ENCODE measurements around the gene MMP25.

- PRO-cap, 3 experiments: no peak in any of the 3 experiments
- RAMPAGE, long total RNA, 4 experiments: no peak in any of the 4 experiments
- RRBS: no CpG with 5 or more reads among the region's 8 CpGs
Observed at GRCh38 chr16:2981912-2982476, 1.7 kb upstream of the PKMYT1 start.

DNA sequence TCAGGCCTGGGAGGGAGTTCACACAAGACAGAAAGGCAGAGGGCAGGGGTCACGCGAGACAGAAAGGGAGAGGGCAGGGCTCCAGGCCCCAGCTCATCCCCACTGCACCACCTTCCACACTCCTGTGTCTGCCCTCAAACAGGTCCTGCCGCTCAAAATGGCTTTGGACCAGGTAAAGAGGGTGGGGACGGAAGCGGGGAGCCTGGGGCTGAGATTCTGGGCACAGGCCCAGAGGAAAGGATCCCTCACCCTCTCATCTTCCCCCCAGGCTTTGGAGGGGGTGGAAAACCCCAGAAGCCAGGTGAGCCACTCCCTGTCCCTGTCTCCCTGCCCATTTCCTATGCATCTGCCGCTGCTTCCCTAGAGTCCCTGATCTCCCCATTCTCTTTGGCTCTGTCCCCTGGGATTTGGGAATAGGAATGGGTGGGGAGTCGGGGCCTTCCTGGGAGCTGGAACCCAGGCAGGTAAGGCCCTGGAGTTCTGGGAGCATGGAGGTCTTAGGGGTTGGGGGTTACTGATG, 12.5 kb upstream of the PKMYT1 start:
- PRO-cap, 3 experiments: no peak in any of the 3 experiments
- RAMPAGE, long total RNA, 4 experiments: no peak in any of the 4 experiments
- RRBS: no CpG with 5 or more reads among the region's 7 CpGs

DNA sequence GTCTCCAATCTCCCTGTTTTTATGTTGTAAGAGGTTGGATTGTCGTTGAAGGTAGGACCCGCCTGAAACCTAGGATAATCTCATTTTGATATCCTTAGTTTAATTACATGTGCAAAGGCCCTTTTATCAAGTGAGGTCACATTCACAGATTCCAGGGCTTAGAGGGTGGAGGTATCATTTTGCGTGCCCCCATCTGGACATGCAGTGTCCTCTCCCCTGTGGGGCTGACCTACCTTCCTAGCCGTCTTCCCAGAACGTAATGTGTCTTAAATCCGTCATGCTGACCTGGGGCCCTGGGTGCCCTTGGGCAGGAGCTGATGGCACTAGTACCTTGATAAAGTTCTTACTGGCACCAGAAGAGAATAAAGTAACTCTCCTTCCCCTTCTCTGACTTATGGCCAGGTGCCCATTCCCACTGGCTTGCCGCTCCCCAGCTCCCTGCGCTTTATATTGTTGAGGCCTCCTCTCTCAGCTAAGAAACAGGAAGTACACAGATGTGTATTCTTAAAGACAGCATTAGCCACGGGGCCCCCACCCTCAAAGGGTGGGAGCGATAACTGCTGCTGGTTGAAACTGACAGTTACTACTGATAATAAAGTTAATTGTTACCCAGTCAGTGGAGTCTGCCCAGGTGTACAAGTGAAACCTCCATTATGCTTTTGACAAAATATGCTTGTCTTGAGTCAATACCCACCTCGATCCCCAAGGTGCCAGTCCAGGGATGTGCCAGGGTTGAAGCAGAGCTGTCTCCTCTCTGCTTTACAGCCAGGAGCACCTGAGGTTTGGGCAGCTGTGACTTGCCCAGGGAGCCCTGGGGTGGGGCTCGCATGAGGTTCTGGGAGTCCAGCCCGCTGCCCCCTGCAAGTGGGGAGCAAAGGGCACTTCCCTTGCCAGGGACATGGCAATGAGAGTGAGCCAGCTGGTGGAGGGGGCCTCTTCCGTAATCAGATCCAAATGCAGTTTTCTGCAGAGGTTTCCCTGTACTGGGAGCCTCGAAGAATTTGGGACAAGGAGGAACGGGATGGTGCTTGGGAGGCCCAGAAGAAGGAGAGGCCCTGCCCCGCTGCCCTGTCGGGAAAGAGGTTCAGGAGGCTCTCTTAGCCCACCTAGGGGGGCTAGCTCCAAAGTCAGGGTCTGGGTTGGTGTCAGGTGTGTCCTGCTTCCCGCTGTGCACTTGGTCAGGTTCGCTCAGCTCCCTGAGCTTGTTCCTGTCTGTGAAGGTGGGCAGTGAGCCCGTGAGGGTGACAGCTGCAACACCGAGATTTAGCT, 5.5 kb upstream of the CLDN9 start:
- PRO-cap, 3 experiments: no peak in any of the 3 experiments
- RAMPAGE, long total RNA, 4 experiments: no peak in any of the 4 experiments
- RRBS: no CpG with 5 or more reads among the region's 22 CpGs

DNA sequence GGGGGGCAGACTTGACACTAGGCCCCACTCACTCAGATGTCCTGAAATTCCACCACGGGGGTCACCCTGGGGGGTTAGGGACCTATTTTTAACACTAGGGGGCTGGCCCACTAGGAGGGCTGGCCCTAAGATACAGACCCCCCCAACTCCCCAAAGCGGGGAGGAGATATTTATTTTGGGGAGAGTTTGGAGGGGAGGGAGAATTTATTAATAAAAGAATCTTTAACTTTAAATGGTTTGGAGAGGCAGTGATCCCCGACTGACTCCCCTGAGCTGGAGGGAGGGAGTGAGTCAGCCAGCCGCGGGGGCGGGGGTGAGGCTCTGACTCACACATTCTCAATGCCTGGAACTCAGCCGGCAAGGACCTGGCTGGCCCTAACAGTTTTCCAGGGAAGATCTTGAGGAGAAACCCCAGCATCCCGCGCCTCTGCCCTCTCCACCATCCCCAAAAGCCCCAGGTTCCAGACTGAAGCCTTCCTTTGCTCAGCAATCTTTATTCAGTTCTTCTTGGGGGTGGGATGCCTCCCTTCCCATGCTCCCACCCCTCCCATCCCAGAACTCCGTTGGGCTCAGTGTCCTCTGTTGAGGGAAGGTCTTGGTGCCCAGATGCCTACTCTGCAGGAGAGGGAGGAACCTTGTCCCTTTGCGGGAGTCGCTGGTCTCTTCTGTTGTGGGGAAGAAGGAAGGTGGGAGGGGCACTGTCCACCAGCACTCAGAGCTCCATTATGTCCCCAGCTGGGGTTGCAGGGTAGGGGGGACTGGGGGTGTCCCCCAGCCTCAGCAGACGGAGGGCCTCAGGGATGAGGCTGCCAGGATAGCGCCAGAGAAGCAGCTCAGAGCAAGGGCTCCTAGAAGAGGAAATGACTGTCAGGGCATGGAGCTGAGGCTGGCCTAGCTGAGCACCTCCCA, 1.3 kb downstream of the HCFC1R1 start:
- PRO-cap, 3 experiments: peak in 3 of 3 experiments; most common plus-strand start position 381 of the sequence (in 3); most common minus-strand start position 288 of the sequence (in 2)
- RAMPAGE, long total RNA, 4 experiments: no peak in any of the 4 experiments
- RRBS: no CpG with 5 or more reads among the region's 14 CpGs

DNA sequence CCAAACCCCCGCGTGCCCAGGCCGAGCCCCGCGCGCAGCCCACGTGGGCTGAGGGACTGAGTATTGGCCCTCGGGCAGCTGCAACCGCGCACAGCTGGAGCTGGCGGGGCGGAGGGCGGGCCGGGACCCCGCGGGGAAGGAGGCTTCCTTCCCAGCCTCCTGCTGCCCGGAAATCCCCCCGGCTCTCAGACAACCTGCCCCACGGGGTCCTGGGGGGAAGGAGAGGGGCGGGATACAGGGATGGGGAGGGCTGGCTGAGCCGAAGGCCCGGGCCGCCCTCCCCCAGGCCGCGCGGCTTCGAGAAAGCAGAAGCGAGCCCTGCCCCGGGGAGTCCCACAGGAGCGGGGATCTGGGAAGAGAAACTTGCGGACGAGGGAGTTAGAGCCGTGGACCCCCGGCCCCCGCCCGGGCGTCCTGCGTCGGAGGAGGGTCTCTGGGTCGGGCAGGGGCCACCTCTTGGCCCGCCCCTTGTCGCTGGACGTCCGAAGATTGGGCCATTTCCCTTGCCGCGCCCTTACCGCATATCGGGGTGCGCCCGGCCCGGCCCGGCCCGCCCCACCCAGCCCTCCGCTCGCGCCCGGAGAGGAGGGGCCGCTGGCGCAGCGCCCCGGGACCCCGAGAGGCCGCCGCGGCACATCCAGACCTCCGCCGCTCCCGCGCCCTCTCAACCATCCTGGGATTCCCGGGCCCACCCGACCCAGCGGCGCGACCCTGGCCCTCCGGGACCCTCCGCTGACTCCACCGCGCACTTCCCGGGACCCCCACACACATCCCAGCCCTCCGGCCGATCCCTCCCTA, at the start of gene MMP25:
TSS of gene MMP25 (plus strand) at position 558 of the 798 bp plus-strand sequence.
- PRO-cap, 3 experiments: no peak in any of the 3 experiments
- RAMPAGE, long total RNA, 4 experiments: no peak in any of the 4 experiments
- RRBS: 3% methylated on average over 34 of the region's 81 CpGs

DNA sequence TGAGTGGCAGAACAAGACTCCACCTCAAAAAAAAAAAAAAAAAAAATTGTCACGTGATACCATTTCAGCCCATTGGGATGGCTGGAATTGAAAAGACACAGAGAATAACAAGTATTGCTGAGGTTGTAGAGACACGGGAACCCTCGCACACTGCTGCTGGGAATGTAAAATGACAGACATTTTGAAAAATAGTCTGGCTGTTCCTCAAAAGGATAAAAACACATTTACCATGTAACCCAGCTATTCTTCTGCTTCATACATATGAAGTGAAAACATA, 2.8 kb upstream of the IL32 start:
- PRO-cap, 3 experiments: no peak in any of the 3 experiments
- RAMPAGE, long total RNA, 4 experiments: no peak in any of the 4 experiments
- RRBS: no CpG with 5 or more reads among the region's 3 CpGs

- PRO-cap, 3 experiments: no peak in any of the 3 experiments
- RAMPAGE, long total RNA, 4 experiments: no peak in any of the 4 experiments
- RRBS: no CpG with 5 or more reads among the region's 8 CpGs
Observed at GRCh38 chr16:3085913-3086366, 13.2 kb downstream of the ZSCAN10 start.

DNA sequence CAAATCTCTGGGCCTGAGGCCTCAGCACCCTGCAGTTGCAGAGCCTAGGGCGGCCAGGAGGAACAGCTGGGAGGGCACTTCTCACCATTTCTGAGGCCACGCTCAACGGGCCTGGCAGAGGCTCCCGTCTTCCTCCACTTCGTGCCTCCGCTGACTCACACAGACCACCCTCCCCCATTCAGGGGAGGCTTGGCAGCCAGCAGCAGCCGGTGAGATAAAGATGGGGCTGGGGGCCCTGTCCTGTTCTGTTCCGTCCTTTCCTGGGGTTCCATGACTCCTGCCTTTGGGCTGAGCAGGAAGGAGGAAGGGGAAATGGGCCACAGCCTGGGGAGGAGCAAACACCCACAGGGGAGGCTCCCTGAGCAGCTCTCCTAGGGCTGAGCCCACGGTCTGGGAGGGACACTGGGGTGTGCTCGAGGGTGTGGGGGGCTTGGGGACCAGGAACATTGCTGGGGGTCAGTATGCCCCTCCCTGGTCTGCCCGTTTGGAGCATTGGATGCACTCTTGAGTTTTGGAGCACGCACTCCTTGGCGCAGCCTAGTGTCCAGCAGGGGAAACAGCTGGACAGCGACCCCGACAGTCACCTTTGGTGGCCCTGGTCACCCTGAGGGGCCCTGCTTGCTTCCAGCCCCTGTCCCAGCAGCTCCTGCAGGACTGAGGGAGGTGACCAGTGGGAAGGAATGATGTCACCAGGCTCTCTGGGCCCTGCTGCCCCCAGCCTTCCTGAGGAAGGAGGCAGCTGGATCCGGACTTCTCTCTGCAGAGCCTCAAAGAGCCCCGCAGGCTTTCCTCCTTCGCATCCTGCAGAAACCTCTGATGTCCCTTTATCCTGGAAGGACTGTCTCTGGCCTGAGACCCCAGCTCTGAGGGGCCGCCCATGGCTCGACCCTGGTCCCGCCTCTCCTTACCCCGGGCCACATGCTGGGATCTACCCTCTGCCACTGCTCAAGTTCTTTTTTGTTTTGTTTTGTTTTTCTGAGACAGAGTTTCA, 12.0 kb downstream of the ZSCAN10 start:
- PRO-cap, 3 experiments: peak in 2 of 3 experiments; most common minus-strand start position 285 of the sequence (in 2)
- RAMPAGE, long total RNA, 4 experiments: start-site peak on the minus strand in 3 of 4 experiments, centred at positions 129 to 306 of the sequence, 5 to 24 reads per replicate
- RRBS: 89% methylated on average over 1 of the region's 22 CpGs

- PRO-cap, 3 experiments: no peak in any of the 3 experiments
- RAMPAGE, long total RNA, 4 experiments: no peak in any of the 4 experiments
- RRBS: no CpG with 5 or more reads among the region's 27 CpGs
Observed at GRCh38 chr16:3101101-3101878, 2.2 kb upstream of the ZSCAN10 start.

- PRO-cap, 3 experiments: no peak in any of the 3 experiments
- RAMPAGE, long total RNA, 4 experiments: no peak in any of the 4 experiments
- RRBS: 97% methylated on average over 14 of the region's 41 CpGs
Observed at GRCh38 chr16:3119195-3119712, 6.9 kb downstream of the ZNF205 start.

DNA sequence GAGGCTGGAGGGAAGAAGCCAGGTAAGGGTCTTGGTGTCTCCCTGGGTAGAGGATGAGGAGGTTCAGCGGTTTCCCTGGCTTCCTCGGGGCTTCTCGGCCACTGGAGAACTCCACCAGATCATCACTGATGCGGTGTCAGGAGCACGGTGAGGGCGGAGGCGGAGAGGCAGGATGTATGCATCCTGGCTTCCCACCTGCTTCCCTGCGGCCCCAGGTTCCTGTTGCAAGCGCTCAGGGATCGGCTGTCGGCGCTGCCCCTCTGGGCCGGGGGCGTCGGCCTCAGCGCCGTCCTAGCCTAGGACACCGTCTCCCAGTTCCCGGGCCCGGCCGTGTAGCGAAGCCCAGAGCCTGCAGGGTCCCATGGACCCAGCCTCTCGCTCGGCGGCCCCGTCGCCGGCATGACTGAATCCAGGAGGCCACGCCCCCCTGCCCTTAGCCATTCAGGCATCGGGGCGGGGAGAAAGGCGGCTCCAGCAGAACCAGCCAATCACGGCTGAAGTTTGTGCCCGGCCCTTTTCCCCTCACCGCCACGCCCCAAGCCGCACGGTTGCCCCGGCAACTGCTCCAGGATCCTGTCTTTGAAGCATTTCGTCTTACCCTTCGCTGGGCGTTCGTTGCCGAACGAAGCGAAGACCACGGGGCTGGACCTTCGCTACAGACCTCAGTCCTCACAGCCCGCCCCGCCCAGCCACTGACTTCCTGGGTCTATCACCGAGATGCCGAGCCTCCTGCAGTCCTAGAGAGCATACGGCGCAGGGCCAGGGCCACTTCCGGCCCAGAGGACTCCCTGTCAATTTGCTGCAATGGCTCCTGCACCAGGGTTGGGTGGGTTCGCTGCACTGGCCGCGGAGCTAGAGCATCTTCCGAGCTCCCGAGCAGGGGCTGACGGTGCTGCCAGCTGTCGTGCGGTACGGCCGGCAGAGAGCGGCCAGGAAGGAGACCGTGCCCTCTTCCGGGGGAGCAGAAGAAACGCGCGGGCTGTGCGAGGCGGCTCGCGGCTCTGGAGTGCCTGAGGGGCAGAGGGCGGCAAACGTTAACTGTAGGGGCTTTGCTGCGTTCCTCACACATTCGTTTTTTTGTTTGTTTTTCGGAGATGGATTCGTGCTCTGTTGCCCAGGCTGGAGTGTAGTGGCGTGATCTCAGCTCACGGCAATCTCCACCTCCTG, 10.6 kb upstream of the ZNF213 start:
- PRO-cap, 3 experiments: peak in 3 of 3 experiments; most common plus-strand start position 597 of the sequence (in 1); most common minus-strand start position 405 of the sequence (in 3)
- RAMPAGE, long total RNA, 4 experiments: no peak in any of the 4 experiments
- RRBS: 1% methylated on average over 27 of the region's 83 CpGs

GRCh38 chr16:3182523-3183202, 47.8 kb downstream of the ZNF213 start:
- PRO-cap, 3 experiments: no peak in any of the 3 experiments
- RAMPAGE, long total RNA, 4 experiments: no peak in any of the 4 experiments
- RRBS: 4% methylated on average over 26 of the region's 57 CpGs

DNA sequence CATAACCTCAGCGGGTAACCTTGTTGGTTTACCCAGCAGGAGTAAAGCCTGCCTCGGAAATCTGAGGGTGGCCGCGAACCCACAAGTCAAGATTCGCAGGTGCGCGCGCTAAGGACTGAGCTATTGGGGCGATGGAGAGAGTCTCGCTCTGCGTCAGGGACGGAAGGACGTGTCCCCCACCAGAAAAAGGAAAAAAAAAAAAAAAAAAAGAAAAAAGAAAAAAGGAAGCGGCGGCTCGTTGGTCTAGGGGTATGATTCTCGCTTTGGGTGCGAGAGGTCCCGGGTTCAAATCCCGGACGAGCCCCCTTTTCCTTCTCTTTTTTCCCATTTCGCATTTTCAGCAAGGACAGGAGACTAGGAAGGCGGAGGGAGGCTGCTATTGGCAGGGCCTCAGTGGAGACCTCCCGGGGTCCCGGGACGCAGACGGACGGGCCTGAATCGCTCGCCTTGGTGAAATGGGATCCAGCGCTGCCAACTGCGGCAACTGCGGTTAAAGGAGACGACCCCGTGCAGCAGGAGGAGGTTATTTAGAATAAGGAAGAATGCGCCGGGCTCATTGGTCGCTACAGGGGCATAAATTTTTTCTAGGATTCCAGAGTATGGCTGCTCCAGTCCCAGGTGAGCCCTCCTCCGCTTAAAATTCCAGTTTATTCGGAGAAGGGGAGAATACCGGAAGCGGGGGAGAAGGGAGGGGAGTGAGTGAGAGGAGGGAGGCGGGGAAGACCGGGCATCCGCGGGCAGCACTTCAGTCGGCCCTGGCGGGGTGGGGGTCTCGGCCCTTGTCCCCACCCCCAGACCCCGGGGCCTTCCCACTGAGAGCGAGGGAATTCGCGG, 46.9 kb downstream of the ZNF200 start:
- PRO-cap, 3 experiments: no peak in any of the 3 experiments
- RAMPAGE, long total RNA, 4 experiments: no peak in any of the 4 experiments
- RRBS: 2% methylated on average over 9 of the region's 53 CpGs

GRCh38 chr16:3223881-3224299, 11.1 kb downstream of the ZNF200 start:
- PRO-cap, 3 experiments: no peak in any of the 3 experiments
- RAMPAGE, long total RNA, 4 experiments: no peak in any of the 4 experiments
- RRBS: no CpG with 5 or more reads among the region's 7 CpGs

- PRO-cap, 3 experiments: no peak in any of the 3 experiments
- RAMPAGE, long total RNA, 4 experiments: no peak in any of the 4 experiments
- RRBS: no CpG with 5 or more reads among the region's 14 CpGs
Observed at GRCh38 chr16:3520296-3521241, 19.8 kb downstream of the CLUAP1 start.

GRCh38 chr16:3626343-3626817, 15.0 kb upstream of the SLX4 start:
- PRO-cap, 3 experiments: no peak in any of the 3 experiments
- RAMPAGE, long total RNA, 4 experiments: no peak in any of the 4 experiments
- RRBS: no CpG with 5 or more reads among the region's 1 CpG

DNA sequence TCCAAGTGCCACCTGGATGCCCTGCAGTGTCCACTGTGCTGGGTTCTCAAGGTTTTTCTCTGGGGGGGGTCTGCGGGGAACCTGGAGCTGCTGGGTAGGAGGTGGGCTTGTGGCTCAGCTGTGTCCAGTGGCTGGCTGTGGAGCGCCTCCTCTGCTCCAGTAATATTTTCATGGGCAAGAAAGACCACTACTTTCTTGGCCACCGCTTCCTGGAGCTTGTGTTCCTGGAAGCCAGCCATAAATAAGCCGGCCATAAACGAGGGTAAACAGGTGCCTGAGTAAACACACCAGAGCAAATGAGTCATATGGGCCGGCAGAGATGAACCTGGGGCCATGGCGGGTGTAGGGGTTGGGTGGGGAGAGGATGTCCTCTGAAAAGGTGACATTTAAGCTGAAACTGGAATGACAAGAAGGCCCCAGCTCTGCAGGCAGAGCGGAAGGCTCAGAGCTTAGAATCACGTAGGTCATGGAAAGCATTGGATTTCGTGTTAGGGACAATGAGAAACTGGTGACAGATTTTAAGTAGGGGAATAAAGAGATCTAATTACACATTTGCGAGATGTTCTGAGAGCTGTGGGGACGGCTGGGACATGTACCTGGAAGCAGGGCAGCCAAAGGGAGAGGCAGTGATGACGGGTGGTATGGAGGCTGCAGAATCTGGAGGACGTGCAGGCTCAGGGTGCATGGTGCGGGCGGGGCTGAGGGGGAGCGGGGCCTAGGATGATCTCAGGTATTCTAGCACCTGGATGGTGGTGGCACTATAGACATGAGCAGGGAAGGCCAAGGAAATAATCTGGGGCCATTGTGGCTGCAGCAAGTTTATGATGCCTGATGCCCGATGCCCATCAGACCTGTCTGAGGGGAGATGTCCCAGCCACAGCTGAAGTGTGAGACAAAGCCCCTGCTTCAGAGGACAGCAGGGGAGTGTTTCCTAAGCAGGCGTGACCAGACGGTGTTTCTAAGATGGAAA, 8.1 kb upstream of the DNASE1 start:
- PRO-cap, 3 experiments: no peak in any of the 3 experiments
- RAMPAGE, long total RNA, 4 experiments: no peak in any of the 4 experiments
- RRBS: no CpG with 5 or more reads among the region's 20 CpGs

DNA sequence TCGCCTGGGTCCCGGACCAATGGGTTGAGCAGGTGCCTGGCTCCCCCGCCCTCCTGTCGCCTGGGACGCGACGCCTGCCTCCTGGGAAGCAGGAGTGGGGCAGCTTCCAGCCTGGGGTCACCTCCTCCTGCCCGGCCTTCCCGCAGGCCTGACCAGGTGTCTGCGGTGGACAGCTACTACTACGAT, 1.9 kb downstream of the DNASE1 start:
- PRO-cap, 3 experiments: no peak in any of the 3 experiments
- RAMPAGE, long total RNA, 4 experiments: no peak in any of the 4 experiments
- RRBS: no CpG with 5 or more reads among the region's 11 CpGs

DNA sequence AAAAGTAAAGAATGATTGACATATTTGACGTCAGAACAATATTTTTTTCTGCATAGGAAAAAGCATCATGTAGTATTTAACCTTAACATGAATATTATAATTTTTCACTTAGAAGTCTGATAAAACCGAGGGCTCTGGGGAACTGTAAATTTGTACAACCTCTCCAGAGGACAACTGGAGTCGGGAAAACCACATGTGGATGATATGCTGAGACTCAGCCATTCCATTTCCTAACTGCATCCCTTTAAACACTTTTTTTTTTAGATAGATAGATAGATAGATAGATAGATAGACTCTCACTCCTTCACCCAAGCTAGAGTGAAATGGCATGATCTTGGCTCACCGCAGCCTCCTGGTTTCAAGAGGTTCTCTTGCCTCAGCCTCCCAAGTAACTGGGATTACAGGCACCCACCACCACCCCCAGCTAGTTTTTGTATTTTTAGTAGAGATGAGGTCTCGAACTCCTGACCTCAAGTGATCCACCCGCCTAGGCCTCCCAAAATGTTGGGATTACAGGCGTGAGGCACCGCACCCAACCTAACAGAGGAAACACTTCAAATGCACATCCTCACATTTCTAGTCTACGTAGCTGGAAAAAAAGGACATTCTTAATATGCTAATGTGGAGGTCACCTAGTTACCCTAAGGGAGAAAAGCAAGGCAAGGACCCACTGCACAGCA, 5.1 kb downstream of the DNASE1 start:
- PRO-cap, 3 experiments: no peak in any of the 3 experiments
- RAMPAGE, long total RNA, 4 experiments: no peak in any of the 4 experiments
- RRBS: no CpG with 5 or more reads among the region's 9 CpGs

DNA sequence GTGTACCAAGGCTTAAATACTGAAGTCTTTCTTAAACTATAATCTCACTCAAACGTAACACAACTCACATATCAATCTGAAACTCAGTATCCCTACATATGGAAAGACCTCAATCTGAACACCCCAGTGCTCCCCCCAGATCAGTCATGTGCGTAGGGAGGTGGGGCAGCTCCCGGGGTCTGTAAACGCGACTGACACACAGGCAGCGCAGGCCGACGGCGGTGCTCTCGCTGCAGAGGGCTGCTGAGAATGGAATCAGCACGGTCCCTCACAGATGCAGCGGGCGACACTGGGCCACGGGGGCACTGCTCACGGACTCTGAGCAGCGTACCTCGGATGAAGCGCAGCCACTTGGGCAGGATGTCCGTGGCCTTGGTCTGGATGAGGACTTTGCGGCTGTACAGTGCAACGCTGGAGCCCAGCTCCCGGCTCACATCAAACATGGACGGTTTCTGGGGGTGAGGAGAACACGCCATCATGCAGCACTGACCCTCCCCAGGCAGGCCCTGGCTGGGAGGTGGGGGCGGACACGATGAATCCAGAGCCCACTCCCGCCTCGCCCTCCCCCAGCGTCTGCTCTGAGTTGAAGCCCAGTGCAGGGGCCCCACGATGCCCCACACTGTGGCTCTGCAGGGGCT, 18.0 kb downstream of the DNASE1 start:
- PRO-cap, 3 experiments: no peak in any of the 3 experiments
- RAMPAGE, long total RNA, 4 experiments: no peak in any of the 4 experiments
- RRBS: no CpG with 5 or more reads among the region's 30 CpGs